Skeletal muscle cell (primary cell): ENCODE measurements around a stretch of chr7.

GRCh38 chr7:105438919-105439471, 50.3 kb upstream of the SRPK2 start:
- RRBS: no CpG with 5 or more reads among the region's 9 CpGs

DNA sequence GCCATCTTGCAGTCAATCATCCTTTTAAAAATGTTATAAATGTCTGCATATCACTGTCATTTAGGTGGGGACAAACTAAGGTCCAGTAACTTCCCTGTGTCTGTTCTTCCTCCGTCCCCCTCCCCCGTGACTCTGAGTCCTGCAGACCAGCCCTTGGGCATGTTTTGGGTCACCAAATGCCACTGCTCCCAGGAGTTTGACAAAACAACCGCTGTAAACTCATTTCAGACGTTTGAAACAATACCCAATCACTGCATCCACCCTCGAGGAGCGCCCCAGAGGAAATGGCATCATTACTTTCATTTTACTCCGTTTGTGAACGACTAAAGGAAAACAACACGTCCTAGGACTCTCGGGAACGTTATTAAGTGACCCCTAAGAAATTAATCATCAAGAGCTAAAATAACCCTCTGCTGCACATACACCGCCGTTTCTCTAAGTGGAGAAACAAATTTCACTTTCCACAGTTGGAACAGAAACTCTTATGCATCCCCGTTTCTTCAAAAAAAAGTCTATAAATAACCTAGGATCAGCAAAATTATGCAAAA, 109.8 kb upstream of the EFCAB10 start:
- RRBS: no CpG with 5 or more reads among the region's 14 CpGs

- RRBS: no CpG with 5 or more reads among the region's 6 CpGs
Observed at GRCh38 chr7:105777503-105778249, 98.7 kb downstream of the ATXN7L1 start.

DNA sequence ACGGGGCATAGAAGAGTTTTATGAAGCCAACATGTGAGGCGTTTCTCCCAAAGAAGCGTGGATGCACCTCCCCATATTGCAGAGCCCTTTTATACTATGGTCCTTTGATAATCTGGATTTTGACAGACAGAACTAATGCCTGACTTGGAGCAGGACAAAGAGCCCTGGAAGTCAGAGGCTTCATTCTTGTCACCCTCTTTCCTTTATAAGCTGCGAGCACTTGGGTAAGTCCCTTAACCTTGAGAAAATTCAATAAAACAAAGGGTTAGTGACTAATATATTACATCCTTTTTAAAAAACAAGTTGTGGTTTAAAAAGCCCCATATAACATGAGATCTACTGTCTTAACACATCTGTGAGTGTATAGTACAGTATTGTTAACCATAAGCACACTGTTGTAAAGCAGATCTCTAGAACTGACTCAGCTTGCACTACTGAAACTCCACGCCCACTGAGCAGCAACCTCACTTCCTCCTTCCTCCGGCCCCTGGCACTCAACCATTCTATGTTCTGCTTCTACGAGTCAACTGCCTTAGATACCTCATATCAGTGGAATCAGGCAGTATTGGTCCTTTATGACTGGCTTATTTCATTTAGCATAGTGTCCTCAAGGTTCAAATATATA, 67.3 kb downstream of the ATXN7L1 start:
- RRBS: no CpG with 5 or more reads among the region's 7 CpGs

GRCh38 chr7:105819287-105820103, 56.9 kb downstream of the ATXN7L1 start:
- RRBS: 100% methylated on average over 2 of the region's 27 CpGs

- RRBS: no CpG with 5 or more reads among the region's 10 CpGs
Observed at GRCh38 chr7:105891590-105892612, 15.5 kb upstream of the ATXN7L1 start.

DNA sequence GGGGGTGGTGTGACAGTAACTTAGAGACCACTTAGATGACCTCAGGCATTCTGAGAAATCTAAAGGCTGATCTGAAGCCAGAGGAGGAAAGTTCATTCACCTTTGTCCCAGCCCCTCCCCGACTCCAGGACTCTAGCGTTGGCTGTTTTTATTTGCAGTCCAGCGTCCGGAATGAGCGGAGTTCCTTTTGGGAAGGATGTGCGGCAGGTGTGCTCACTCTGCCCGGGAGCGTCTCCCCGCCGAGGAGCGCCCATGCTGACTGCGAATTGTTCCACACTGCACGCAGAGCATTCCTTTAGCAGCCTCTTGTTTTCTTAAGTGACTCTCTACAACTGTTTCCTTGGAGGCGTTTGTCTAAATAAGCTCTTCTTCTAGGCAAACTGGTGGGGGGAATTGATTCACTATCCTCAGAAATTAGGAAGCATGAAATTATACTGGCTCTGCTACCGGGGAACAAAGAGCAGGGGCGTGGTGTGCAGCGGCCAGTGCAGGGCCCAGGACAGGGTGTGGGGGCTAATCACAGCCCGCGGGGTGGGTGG, 46.3 kb downstream of the SYPL1 start:
- RRBS: 18% methylated on average over 4 of the region's 19 CpGs

DNA sequence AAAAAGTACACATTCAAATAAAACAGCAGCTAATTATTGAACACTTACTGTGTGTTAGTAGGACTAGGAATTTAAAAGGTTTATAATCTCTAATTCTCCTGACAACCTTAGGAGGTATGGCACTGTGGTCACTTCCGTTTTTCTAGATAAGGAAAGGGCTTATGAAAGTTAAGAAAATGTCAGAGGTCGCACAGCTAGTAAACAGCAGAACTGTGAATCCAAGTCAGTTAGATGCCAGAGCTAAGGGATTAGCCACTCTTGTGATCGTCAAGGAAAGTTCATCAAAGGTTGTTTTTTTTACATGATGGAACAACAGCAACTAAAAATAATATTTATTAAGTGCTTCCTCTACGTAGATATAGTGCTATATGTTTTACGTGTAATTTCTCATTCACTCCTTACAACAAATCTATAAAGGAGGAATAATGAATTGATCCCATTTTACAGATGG, 84.9 kb downstream of the NAMPT start:
- RRBS: no CpG with 5 or more reads among the region's 5 CpGs

DNA sequence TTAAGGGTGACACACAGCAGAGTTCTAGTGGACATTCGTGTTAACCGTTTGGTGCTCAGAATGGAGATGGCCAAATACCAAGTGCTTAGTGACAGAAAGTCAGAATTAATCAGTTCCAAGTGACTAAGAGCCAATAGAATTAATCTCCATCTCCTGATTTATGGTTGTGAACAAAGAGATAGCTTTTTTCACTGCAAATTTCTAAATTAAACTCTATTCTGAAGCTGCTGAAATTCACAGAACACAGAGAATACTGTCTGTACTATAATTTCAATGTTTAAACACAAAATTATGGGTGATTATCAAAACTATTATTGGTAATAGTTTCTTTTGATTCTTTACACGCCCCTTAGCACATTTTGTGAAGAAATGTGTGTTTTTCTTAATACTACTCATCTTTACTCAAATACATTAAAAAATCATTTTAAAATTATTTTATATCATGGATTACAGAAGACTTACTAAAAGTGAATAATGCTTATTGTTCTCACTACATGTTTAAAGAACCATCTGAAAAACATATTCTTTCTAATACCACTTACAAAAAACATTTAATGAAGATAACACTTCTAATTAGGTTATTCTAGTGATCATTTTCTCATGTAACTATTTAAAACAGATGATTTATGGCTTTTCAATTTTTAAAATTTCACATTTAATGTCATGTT, 35.9 kb downstream of the NAMPT start:
- RRBS: no CpG with 5 or more reads among the region's 3 CpGs

DNA sequence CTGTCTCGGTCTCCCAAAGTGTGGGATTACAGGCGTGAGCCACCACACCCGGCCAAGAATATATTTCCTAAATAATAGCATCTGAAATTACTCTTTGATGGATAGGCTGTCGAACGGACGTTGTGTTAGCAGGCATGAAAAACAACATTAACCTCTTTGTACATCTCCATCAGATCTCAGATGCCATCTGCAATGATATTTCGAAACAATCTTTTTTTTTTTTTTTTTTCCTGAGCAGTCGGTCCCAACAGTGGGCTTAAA, 25.2 kb downstream of the NAMPT start:
- RRBS: no CpG with 5 or more reads among the region's 8 CpGs

GRCh38 chr7:106264680-106265870, 19.7 kb downstream of the NAMPT start:
- RRBS: no CpG with 5 or more reads among the region's 5 CpGs

DNA sequence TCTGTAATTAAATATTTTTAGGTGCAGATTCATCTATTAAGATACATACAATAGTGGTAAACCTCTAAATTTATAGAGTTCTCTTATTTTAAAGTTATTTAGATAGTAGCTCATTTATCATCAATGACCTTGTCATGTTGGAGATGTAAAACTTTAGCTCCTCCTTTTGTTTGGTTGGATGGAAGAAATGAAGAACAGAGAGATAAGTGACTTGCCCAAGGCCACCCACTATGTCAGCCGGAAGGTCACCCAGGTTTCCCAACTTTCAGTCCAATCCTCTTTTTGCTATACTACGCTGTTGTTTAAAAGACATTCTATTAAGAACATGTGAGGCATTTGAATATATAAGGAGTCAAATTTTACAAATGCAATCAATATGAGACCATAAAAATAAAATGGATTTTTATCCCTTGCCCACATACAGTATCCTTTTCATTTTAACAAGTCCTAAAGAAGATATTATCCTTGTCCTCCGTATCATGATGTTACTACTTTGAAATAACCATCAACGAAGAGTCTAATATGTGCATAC, 18.8 kb downstream of the NAMPT start:
- RRBS: no CpG with 5 or more reads among the region's 4 CpGs

- RRBS: no CpG with 5 or more reads among the region's 11 CpGs
Observed at GRCh38 chr7:106272970-106274153, 11.4 kb downstream of the NAMPT start.

DNA sequence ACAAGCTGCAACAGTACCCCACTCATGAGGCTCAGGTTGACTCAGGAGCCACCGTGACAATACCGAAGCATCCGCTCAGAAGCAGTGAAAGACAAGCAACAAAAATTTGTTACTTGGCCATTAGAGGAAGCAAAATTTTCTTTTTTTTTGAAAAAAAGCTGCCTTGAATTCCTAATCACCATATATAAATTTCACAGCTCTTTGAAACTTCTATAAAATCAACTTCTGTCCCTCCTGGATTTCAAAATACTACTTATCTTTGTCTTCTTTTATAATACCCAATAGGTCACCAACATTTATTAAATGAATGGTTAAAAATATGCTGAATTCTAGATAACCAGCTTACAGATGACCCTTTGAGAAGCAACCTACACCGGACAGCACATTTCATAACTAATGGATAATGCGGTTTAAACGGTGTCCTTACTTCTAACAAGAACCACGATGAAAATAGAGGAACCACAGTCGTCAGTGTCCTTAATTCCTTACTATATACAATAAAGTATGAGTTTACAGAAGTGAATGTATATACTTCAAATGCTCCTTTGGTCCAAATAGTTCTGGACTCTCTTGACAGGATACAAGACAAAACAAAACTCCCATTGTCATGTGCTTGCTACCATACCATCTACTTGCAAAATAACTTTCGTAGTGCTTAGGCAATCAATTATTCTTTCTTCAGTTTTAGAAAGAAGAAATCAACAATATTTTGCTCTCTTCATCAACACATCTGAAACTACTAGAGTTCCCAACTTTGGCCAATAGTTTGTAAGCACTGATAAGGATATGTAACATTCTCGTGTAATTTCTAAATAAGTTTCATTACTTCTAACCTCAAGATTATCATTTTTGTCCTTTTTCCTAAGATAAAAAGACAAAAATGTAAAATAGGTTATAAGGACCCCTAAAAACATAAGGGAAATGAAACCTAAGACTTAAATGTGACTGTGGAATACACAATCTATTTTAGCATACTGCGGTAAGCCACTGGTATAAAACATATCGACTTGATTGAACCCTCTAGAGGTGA, 2.4 kb downstream of the NAMPT start:
- RRBS: no CpG with 5 or more reads among the region's 12 CpGs

- RRBS: under 1% methylated on average over 17 of the region's 33 CpGs
Observed at GRCh38 chr7:106285341-106285937, 656 bp upstream of the NAMPT start.

DNA sequence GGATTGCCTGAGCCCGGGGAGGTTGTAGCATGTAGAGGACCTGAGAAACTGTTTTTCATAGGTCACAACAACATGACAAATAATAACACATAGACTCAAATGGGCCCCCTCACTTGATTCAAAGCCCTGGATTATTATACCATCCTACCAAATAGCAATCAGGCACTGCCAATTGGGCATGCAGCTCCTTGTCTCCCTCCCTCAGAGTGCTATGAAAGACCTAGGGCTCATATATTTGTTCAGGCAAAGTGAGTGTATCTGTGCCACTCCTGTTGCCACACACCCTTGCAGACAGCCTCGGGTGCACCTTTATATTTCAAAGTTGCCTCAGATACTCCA, 2.9 kb upstream of the NAMPT start:
- RRBS: no CpG with 5 or more reads among the region's 2 CpGs

- RRBS: no CpG with 5 or more reads among the region's 4 CpGs
Observed at GRCh38 chr7:106365171-106365886, 80.5 kb upstream of the NAMPT start.

- RRBS: no CpG with 5 or more reads among the region's 2 CpGs
Observed at GRCh38 chr7:107173079-107173668, 4.4 kb downstream of the HBP1 start.

DNA sequence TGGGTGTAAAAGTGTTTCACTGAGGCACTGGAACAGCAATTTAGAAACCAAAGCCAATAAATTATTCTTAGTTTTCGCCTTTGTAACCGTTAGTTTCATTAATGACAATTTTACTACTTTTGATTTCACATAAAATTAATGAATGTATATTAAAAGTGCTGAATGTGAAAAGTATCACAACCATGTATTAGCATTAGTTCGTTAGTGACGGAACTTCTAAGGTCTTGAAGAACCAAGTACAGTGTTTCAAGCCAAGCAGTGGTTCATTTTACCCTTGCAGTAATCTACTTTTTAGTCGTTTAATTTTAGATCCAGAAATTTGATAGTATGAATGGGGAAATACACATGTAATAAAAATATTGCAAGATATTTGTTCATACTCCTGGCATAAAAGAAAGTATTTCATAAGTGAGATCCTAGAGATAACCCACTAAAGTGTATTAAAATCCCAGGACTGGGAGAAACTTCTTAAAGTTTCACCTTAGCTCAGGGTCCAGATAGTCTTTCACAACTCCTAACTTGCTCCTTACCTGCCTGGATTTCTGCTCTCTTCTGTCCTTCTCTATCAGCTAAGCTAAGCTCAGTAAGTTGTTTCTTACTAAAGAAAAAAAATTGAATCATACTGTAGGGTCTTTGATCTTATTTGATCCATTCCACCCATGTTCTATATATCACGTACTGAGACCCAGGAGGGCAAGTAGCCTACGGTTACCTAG, 1.4 kb downstream of the BCAP29 start:
- RRBS: no CpG with 5 or more reads among the region's 7 CpGs

DNA sequence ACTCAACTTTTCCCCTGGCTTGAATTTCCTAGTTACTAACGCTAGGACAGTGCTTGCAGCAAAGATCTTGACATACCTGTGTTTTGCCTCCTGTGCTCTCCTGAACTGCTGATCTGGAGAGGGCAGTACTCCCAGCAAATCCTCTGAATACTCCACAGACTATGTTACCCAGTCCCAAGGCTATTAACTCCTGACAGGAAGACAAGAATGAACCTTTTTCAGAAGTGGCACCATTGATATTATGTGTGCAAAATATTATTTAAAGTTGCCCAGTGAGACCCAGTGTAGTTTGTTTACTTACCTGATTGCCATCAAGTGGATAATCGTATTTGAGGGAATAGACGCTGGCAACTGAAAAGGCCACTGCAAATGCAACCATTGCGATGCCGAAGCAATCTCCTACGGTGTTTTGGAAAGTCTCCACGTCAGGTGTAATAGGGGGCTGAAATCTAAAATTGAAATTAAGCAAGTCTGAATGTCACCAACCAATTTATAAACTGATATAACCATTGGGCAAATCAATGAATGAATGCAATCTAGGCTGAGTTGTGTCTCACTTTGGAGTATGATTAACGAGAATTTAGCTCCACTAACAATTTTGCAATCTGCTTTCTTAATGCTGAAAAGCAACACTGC, 20.0 kb downstream of the SLC26A3 start:
- RRBS: no CpG with 5 or more reads among the region's 8 CpGs